ENCODE results near the gene CASP10.

DNA sequence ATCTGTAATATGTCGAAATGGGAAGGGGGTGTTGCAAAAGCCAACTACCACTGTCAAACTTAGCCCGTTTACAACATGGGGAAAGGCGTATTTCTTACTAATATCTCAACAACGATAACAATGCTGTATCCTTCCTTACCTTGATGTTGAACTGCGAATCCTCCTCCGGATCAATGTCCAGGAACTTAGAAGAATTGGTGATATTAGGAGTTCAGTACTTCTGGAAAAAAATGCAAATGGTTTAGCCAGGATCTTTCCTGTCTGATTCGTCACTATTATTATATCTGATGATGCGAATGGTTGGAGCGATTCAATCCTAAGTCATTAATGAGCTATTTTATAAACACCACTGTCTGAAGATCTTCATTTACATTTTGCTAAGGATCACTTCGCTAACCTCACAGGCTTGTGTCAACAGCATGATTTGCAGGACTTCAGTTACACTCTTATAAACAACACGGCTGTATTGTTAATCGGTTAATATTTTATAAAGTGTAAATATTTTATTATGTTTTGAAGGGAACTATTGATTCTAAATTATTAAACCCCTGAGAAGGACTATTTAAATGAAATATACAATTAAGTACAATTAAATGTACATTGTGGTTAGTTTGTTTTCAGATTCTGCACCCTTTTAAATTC lies 2.7 kb upstream of the SATB2 start:
- CAGE, long polyA plus RNA, result no peak
- RRBS, result no CpG with 5 or more reads among the region's 12 CpGs

GRCh38 chr2:199463075-199463965 lies 5.6 kb upstream of the SATB2 start:
- CAGE, long polyA plus RNA, result no peak
- RRBS, result 4% methylated on average over 41 of the region's 75 CpGs

- CAGE, long polyA plus RNA, result no peak
Observed at GRCh38 chr2:199477371-199477865, 19.7 kb upstream of the SATB2 start.

GRCh38 chr2:199738698-199739107 lies 112.3 kb downstream of the FTCDNL1 start:
- CAGE, long polyA plus RNA, result no peak
- RRBS, result no CpG with 5 or more reads among the region's 3 CpGs

GRCh38 chr2:200383460-200383792 lies 76.9 kb downstream of the SPATS2L start:
- CAGE, long polyA plus RNA, result no peak
- RRBS, result no CpG with 5 or more reads among the region's 3 CpGs

- CAGE, long polyA plus RNA, result no peak
- RRBS, result no CpG with 5 or more reads among the region's 3 CpGs
Observed at GRCh38 chr2:200603931-200604465, 18.2 kb downstream of the AOX1 start.

DNA sequence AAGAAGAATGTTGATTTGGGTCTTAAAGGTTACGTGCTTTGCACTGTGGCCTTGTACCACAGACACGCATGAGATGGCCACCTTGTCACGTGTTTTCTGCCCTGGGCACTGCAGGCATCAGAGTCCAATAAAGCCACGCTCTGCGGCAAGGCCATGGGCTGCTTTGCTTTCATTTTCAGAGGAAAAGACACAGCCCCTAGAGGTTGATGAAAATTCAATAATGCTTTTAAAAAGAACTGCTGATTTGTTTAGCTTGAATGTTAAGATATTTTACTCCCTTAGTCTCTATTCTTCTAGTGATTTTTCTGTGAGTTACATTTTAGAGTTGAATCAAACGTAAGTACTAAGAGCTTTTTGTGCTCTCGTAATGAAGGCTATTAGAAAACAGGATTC lies 30.4 kb downstream of the AOX1 start:
- CAGE, long polyA plus RNA, result no peak
- RRBS, result no CpG with 5 or more reads among the region's 7 CpGs

DNA sequence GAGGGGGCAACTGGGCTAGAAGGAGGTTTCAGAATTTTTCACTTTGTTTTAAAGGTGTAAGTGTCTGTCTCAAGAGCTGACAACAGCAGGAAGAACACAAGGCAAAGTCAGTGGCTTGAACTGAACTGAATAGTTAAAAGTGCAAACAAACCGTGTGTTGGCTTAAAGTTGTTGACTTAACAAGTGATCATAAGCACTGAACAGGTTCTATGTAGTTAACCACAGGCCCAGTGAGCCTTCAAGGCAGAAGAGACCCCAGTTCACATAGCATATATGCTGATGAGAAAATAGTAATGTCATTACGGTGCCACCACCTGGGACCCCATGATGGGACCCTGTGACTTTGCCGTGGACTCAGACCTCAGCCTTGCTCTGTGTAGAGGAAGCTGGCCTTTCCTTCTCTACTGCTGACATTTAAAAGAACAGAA lies 69.9 kb upstream of the BZW1 start:
- CAGE, long polyA plus RNA, result no peak
- RRBS, result no CpG with 5 or more reads among the region's 3 CpGs

GRCh38 chr2:200812060-200813114 lies 677 bp downstream of the BZW1 start:
- CAGE, long polyA plus RNA, result no peak
- RRBS, result under 1% methylated on average over 40 of the region's 80 CpGs

- CAGE, long polyA plus RNA, result no peak
- RRBS, result no CpG with 5 or more reads among the region's 3 CpGs
Observed at GRCh38 chr2:200815295-200815697, 3.6 kb downstream of the BZW1 start.

GRCh38 chr2:201070894-201071474 lies 487 bp downstream of the HYCC2 start:
- CAGE, long polyA plus RNA, result no peak
- RRBS, result no CpG with 5 or more reads among the region's 22 CpGs

DNA sequence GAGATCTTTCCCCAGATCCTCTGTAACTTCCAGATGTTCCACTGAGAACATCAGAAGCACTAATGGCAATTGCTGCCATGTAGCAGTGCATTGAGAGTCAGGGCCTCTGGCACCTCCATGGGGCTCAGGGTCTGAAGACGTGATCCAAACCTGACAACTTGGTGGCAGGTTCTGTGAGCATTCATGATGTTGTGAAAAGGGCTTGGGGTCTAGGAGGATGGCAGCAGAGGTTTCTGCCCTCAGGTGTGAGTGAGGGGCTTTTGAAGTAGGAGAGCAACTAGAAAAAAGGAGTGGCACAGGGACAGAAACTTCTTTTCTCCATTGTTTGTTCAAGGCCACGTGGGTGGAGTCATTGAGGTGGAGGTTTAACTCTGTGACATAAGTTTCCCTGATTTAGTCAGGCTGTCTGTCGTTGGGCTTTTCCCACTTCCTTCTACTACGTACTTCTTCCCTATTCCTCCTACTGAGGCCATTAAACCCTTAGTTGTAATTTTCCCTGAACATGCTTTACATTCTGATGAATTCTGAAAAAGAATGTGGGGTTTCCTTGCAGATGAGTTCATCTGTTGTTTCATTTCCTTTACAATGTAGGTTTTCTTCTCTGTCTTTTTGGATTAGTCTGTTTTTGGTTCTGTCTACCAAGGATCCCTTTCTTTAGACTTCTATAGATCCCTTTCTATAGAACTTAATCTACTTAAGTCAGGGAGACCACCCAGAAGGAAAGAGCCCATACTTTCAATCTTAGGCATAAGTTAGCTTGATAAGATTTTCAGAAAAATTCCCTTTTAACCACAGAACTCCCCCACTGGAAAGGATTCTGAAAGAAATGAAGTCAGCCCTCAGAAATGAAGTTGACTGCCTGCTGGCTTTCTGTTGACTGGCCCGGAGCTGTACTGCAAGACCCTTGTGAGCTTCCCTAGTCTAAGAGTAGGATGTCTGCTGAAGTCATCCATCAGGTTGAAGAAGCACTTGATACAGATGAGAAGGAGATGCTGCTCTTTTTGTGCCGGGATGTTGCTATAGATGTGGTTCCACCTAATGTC lies 13.3 kb downstream of the CFLAR start:
- CAGE, long polyA plus RNA, result no peak
- RRBS, result no CpG with 5 or more reads among the region's 6 CpGs

GRCh38 chr2:201134543-201135075 lies 18.6 kb downstream of the CFLAR start:
- CAGE, long polyA plus RNA, result no peak
- RRBS, result no CpG with 5 or more reads among the region's 1 CpG

GRCh38 chr2:201152373-201153064 lies 30.4 kb upstream of the CASP10 start:
- CAGE, long polyA plus RNA, result no peak
- RRBS, result no CpG with 5 or more reads among the region's 3 CpGs

GRCh38 chr2:201179804-201180432 lies 3.0 kb upstream of the CASP10 start:
- CAGE, long polyA plus RNA, result no peak
- RRBS, result no CpG with 5 or more reads among the region's 7 CpGs

- CAGE, long polyA plus RNA, result no peak
- RRBS, result no CpG with 5 or more reads among the region's 15 CpGs
Observed at GRCh38 chr2:201182654-201183841, at the start of gene CASP10. TSS of gene CASP10 (plus strand) at chr2:201183141.

DNA sequence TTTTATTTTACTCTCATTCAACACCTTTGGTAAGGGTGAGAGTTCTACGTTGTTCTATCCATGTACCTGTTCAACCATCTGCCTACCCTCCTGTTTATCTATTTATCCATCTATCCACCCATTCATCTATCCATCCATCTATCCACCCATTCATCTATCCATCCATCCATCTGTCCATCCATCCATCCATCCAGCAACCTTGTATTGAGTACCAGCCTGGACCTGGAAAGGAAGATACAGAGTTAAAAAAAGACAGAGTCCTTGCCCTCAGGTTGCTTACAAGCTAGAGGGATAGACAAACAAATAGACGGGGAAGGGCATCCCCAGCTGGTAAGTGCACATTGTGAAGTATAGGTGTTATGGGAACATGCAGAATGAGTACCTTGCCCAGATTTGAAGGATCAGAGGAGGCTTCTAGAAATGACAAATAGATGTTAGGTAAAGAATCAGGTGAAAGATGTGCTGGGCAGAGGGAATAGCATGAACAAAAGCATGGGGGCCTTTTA lies 26.7 kb downstream of the CASP10 start:
- CAGE, long polyA plus RNA, result no peak
- RRBS, result no CpG with 5 or more reads among the region's 2 CpGs

GRCh38 chr2:201263847-201264177 lies 3.5 kb downstream of the CASP8 start:
- CAGE, long polyA plus RNA, result no peak
- RRBS, result no CpG with 5 or more reads among the region's 2 CpGs

- CAGE, long polyA plus RNA, result no peak
- RRBS, result no CpG with 5 or more reads among the region's 6 CpGs
Observed at GRCh38 chr2:201276504-201277044, 16.2 kb downstream of the CASP8 start.

DNA sequence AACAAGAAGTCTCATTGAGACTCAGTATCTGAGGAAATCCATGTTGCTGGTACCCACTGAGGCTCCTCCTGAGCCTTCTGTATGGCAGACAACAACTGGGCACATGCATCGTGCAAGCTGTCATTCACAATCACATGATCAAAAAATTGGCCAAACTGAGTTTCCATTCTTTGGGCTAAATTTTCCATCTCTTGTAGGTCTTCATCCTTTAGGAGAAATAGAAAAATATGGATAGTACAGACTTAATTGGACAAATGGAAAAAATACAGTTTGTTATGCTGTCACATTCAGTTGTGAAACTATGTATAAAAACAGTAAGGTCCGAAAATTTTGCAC lies 1.9 kb upstream of the TMEM237 start:
- CAGE, long polyA plus RNA, result no peak
- RRBS, result no CpG with 5 or more reads among the region's 2 CpGs

Measured in BJ (cell line).